ENCODE results near the gene UBR2.

DNA sequence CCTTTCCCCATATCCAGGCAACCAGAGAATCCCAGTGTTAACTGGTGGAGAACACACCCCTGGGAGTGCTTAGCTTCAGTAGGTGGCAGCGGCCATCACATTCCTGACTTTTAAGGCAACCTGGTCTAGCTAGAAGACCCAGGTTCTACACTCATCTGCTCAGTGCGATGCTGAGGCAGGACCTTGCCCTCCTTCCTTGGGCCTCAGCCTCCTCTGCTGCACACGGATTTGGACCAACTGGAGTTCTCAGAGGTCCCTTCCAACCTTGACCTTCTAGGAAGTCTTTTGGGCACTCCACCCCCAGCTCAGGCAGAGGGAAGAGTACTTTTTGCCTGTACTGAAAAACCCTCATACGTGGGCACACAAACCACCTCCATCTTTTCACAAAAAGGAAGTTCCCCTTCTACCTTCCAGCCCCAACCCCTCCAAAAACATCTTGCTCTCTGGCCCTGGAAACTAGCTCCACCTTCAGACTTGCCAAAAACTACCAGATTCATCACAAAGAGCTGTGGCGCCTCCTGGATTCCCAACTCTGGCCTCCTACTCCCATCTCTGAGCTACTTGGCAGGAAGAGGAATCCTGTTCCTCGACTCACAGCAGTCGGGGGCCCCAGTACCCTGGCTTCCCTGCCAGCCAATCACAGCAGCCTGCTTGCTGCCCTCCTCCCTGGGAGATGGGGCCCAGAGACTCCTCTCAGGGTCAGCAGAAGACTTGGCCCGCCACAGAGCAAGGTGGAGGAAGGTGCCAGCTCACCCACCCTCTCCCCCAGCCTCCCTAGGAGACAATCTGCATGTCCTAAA is 2.8 kb downstream of the CCND3 start:
- RAMPAGE, long total RNA, result no peak
- RRBS, result no CpG with 5 or more reads among the region's 8 CpGs

DNA sequence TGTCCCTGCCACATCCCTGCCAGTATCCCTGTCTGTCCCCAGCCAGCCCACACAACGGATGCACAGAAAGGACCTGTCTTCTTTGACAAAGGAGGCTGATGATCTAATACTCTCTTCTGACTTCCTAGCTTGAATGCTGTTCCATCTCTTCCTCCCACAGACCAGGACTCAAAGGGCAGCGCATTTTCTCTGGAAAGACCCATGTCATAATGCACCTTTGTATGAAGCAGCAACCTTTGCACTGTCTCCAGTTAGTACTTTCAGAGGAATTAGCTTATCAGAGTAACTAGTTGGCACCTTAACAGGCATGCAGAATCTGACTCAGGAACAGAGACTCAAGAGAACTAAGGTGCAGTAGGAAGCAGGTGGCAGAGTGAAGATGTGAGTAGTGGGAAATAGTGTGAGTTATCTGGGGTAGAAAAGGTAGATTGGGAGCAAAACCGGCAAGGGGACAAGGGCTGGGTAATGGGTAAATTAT is 53.2 kb upstream of the TAF8 start:
- RAMPAGE, long total RNA, result no peak
- RRBS, result no CpG with 5 or more reads among the region's 3 CpGs

DNA sequence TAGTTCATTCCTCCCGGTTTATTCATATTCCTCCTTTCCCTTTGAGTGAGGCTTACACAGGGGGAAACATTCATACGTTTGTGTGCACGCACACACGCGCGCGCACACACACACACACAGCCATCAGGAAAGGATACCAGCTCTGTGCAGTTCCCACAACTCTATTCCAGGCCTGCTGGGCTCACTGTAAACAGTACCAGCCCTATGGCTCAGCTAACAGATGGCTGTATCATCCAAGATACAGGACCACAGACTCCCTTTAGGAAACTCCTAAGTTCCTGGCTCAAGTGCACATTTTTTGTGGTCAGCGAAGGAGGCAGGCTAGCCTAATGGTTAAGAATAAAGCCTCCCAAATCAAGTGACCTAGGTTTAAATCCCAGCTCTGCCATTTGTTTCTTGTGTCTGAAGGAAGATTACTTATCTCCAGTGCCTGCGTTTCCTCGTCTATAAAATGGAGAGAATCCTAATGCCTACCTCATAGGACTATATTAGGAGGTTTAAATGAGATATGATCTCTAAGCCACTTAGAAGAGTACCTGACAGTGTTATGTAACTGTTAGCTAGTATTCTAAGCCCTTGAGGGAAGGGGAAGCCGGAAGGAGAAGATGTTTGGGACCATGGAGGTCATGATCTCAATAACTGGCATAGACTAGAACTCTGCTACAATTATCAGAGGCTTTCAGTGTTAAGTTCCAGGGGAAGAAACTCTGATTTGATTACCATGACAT is 3.6 kb upstream of the TAF8 start:
- RAMPAGE, long total RNA, result no peak
- RRBS, result no CpG with 5 or more reads among the region's 11 CpGs

GRCh38 chr6:42068030-42068706 is 17.8 kb downstream of the TAF8 start:
- RAMPAGE, long total RNA, result no peak
- RRBS, result no CpG with 5 or more reads among the region's 9 CpGs

GRCh38 chr6:42116337-42117591 is 25.7 kb downstream of the C6orf132 start:
- RAMPAGE, long total RNA, result no peak
- RRBS, result 100% methylated on average over 1 of the region's 10 CpGs

DNA sequence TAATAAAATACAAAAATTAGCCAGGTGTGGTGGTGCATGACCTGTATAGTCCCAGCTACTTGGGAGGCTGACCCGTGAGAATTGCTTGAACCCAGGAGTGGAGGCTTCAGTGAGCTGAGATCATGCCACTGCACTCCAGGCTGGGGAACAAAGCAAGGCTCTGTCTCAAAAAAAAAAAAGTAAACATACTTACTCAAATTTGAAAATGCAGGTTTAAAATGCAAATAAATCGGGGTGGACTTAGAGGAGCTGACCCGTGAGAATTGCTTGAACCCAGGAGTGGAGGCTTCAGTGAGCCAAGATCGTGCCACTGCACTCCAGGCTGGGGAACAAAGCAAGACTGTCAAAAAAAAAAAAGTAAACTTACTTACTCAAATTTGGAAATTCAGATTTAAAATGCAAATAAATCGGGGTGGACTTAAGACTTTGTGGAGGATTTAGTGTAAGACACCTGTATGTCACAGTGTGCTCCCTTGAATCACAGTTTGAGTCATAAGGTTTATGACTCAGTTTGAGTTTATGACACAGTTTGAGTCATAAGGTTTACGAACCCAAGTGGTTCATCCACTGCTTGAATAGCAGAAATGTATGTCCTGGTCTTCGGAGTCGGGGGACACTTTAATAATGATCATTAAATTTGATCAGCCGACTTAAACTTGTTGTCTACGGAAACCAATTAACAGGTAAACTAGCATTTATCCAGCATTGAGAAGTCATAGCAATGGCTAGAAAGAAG is 6.7 kb upstream of the MRPS10 start:
- RAMPAGE, long total RNA, result no peak
- RRBS, result no CpG with 5 or more reads among the region's 10 CpGs

- RAMPAGE, long total RNA, result no peak
- RRBS, result no CpG with 5 or more reads among the region's 8 CpGs
These were observed 9.0 kb upstream of the MRPS10 start for GRCh38 chr6:42226620-42227193.

DNA sequence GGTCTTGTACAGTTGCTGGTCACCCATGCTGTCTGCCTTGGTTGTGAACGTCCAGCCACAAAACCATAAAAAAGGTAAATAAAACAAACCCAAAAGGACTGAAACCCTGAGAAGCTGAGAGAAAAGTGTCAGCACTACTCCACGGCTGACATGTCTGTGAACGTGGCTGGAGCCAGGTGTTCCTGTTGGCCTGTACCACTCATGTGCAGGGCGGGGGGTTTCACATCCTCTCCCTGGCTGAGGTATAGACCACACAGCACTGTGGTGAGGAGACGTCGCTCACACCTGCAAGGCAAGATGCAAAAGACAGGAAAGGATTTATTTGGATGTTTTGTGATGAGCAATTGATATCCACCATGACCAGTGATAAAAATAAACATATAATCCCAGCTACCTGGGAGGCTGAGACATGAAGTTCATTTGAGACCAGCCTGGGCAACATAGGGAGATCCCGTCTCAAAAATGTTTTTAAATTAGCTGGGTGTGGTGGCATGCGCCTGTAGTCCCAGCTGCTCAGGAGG is 52.0 kb upstream of the MRPS10 start:
- RAMPAGE, long total RNA, result no peak
- RRBS, result no CpG with 5 or more reads among the region's 8 CpGs

- RAMPAGE, long total RNA, result no peak
- RRBS, result no CpG with 5 or more reads among the region's 7 CpGs
These were observed 74.4 kb upstream of the MRPS10 start for GRCh38 chr6:42291872-42292587.

GRCh38 chr6:42563523-42564683 is at the start of gene UBR2:
TSS of gene UBR2 (plus strand) at chr6:42564029.
- RAMPAGE, long total RNA, result start-site peak on the plus strand at chr6:42563986-42564034, 163 and 147 reads in 2 replicates
- RRBS, result under 1% methylated on average over 24 of the region's 59 CpGs

GRCh38 chr6:42766282-42766746 is 15.5 kb upstream of the BICRAL start:
- RAMPAGE, long total RNA, result no peak
- RRBS, result no CpG with 5 or more reads among the region's 7 CpGs

DNA sequence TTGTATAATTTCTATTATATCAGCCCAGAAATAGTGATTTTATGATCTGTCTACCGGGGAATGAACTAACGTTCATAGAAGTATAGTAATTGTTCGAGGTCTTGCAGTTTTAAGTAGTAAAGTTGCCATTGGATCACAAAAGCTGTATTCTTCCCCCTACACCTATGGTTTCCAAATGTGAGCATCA is 2.6 kb downstream of the BICRAL start:
- RAMPAGE, long total RNA, result no peak
- RRBS, result no CpG with 5 or more reads among the region's 3 CpGs

- RAMPAGE, long total RNA, result no peak
- RRBS, result no CpG with 5 or more reads among the region's 15 CpGs
These were observed 11.0 kb upstream of the C6orf226 start for GRCh38 chr6:42901469-42902208.

GRCh38 chr6:42929877-42930700 is 809 bp downstream of the CNPY3 start:
- RAMPAGE, long total RNA, result no peak
- RRBS, result 2% methylated on average over 3 of the region's 14 CpGs

- RAMPAGE, long total RNA, result no peak
- RRBS, result no CpG with 5 or more reads among the region's 2 CpGs
These were observed 935 bp downstream of the KLHDC3 start for GRCh38 chr6:43014983-43015385.

- RAMPAGE, long total RNA, result no peak
- RRBS, result no CpG with 5 or more reads among the region's 3 CpGs
These were observed 3.4 kb upstream of the PTK7 start for GRCh38 chr6:43072750-43073149.

DNA sequence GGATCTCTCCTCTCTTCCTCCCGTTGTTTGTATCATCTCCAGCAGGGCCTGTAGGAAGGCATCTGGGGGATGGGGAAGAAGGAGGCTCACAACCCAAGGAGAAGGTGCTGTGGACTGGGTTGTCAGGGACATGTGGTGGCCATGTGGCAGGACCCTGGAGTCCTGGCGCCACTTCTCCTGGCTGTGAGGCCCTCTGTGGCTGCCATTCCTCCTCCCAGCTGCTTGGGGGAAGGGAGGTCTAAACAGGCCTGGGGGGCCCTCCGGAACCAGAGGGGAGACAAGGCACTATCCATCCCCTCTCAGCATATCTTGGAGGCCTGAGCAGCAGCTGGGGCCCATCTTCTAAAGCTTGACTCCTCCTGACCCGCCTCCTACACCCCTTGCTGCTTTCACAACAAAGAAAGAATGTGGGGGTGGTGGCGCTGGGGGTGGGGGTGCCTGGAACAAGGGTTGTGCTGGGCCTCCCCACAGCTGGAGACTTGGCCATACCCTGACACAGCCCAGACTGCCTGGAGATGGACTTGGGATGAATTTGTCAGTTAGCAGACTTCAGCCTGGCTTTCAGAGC is 824 bp upstream of the PTK7 start:
- RAMPAGE, long total RNA, result no peak
- RRBS, result no CpG with 5 or more reads among the region's 5 CpGs

DNA sequence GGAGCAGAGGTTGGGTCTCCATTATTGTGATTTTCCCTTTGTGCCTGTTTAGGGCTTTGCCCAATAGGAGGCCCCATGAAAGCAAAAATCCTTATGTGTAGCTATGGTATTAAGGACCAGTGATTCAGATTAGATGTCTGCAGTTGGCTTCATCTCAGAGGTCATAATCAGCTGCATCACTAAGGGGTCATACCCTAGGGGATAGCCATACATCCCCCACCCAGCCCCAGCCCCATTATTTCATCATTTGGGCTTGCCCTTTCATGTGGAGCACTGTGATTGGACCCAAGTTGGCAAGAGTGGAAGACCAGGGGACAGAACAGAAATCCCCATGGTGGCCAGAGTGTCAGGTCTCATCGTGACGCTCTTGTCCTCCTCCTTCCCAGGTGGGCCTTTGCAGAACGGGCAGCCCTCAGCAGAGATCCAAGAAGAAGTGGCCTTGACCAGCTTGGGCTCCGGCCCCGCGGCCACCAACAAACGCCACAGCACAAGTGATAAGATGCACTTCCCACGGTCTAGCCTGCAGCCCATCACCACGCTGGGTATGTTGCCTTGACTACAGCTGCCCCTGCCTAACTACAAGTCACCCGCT is 26.9 kb upstream of the SRF start:
- RAMPAGE, long total RNA, result no peak
- RRBS, result no CpG with 5 or more reads among the region's 10 CpGs

- RAMPAGE, long total RNA, result no peak
- RRBS, result no CpG with 5 or more reads among the region's 10 CpGs
These were observed 2.1 kb upstream of the CUL9 start for GRCh38 chr6:43179828-43180328.

- RAMPAGE, long total RNA, result no peak
- RRBS, result no CpG with 5 or more reads among the region's 20 CpGs
These were observed 15.9 kb downstream of the DNPH1 start for GRCh38 chr6:43213183-43214019.

Measured in kidney epithelial cell (primary cell).